Left common carotid artery plus branches (tissue), 1 donor: Measurements from ENCODE around the genes EFEMP2, FOSL1, GAL3ST3, CNIH2 and SLC29A2.

DNA sequence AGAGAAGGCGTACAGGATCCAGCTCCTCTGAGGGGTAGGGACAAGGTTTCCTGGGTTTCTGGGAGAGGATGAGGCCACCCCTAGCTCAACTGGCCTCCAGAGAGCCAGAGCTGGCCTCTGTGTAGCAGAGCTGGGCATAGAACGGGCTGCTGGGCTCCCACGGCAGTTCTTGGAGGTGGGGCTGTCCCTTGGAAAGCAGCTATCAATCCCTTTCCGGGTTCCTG is 971 bp downstream of the EFEMP2 start:
- PRO-cap, result no peak

GRCh38 chr11:65872421-65873251 is at the start of gene EFEMP2:
TSS of gene EFEMP2 (minus strand) at chr11:65872800.
- PRO-cap, result bidirectional peak, plus-strand start at chr11:65872741, minus-strand start at chr11:65872793; bidirectional peak, plus-strand start at chr11:65872941, minus-strand start at chr11:65872867

- PRO-cap, result bidirectional peak, plus-strand start at chr11:65900669, minus-strand start at chr11:65900417
Observed at GRCh38 chr11:65900052-65900901, at the start of gene FOSL1. TSS of gene FOSL1 (minus strand) at chr11:65900388.

DNA sequence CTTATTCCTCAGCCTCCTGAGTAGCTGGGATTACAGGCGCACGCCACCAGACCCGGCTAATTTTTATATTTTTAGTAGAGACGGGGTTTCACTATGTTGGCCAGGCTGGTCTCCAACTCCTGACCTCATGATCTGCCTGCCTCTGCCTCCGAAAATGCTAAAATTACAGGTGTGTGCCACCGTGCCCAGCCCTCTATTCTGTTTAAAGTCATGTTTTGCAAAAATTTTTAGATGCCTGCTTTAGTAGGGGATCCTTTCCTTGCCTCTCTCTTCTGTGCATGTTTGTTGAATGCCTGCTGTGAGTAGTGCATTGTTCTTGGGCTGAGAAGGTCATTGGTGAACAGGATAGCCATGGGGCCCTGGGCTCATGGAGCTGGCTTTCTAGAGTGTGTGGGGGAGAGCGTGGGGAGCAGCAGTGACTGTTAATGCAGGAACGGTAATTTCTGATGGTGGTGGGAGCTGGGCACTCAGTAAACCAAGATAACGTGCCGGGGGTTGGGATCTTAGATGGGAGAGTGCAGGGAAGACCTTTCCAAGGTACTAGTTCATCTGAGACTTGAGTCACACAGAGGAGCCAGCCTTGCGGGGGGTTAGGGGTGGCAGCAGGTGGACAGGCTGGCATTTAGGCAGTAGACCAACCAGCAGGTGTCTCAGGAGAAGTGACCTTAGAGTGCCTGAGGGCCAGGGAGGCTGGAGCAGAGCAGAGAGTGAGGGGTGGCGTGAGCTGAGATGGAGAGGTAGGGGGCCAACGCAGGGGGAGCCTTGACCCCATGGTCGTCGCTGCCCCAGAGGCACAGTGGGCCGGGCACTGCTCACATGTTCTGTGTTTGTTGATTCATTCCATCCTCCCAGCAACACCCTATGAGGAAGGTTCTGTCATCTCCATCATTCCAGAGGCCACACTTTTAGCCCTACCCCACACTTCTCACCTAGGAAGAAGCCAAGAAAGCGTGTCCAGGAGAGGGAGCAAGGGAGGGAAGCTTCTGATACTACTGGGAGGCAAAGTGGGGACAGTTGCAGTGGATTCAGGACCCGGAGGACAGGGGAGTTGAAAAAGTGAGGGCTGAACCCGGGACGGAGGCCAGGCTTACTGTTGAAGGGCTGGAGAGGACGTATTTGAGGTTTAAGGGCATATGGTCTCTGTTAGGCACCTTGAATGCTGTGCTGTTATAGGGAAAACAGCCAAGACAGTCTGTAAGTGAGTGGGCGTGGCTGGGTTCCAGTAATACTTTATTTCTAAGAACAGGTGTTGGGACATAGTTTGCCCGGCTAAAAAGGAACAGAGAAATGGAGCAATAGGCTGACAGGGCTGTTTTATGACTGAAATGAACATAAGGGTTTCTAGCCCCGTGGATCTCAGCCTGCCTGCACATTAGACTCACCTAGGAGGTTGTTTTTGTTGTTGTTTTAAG is 7.0 kb downstream of the SART1 start:
- PRO-cap, result no peak

GRCh38 chr11:65981746-65982477 is 20.0 kb downstream of the EIF1AD start:
- PRO-cap, result no peak

GRCh38 chr11:66048728-66049561 is at the start of gene GAL3ST3:
TSS of gene GAL3ST3 (minus strand) at chr11:66049161.
- PRO-cap, result no peak

- PRO-cap, result no peak
Observed at GRCh38 chr11:66057107-66057642, 5.0 kb downstream of the SF3B2 start.

GRCh38 chr11:66059482-66060183 is 7.5 kb downstream of the SF3B2 start:
- PRO-cap, result no peak

- PRO-cap, result no peak
Observed at GRCh38 chr11:66062795-66063219, 7.3 kb upstream of the PACS1 start.

GRCh38 chr11:66277319-66278317 is at the start of gene CNIH2:
TSS of gene CNIH2 (plus strand) at chr11:66278175.
- PRO-cap, result no peak

GRCh38 chr11:66283318-66283984 is 5.5 kb downstream of the CNIH2 start:
- PRO-cap, result no peak

- PRO-cap, result no peak
Observed at GRCh38 chr11:66287839-66288512, 967 bp downstream of the YIF1A start.

DNA sequence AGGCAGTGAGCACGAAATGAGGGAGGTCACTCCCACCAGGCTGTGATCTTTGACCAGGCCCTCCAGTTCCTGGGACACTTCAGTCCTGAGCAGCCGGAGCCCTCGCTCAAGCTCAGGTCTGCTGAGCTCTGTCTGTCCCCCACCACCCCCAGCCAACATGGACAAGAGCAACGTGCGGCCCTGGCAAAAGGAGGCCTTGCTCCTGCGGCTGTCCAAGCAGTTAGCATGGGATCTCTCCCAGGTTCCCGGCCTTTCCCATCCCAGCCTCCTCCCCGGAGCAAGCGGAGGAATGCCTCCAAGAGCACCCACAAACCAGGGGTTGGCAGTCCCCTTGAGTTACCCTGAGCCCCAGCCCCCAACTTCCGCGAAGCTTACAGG is 3.2 kb downstream of the CD248 start:
- PRO-cap, result no peak

GRCh38 chr11:66327809-66329027 is 8.0 kb downstream of the RIN1 start:
- PRO-cap, result no peak

GRCh38 chr11:66345674-66346395 is 931 bp upstream of the BRMS1 start:
- PRO-cap, result no peak

- PRO-cap, result no peak
Observed at GRCh38 chr11:66347034-66347353, 435 bp downstream of the B4GAT1 start.

GRCh38 chr11:66361312-66362462 is 9.9 kb downstream of the SLC29A2 start:
- PRO-cap, result no peak

DNA sequence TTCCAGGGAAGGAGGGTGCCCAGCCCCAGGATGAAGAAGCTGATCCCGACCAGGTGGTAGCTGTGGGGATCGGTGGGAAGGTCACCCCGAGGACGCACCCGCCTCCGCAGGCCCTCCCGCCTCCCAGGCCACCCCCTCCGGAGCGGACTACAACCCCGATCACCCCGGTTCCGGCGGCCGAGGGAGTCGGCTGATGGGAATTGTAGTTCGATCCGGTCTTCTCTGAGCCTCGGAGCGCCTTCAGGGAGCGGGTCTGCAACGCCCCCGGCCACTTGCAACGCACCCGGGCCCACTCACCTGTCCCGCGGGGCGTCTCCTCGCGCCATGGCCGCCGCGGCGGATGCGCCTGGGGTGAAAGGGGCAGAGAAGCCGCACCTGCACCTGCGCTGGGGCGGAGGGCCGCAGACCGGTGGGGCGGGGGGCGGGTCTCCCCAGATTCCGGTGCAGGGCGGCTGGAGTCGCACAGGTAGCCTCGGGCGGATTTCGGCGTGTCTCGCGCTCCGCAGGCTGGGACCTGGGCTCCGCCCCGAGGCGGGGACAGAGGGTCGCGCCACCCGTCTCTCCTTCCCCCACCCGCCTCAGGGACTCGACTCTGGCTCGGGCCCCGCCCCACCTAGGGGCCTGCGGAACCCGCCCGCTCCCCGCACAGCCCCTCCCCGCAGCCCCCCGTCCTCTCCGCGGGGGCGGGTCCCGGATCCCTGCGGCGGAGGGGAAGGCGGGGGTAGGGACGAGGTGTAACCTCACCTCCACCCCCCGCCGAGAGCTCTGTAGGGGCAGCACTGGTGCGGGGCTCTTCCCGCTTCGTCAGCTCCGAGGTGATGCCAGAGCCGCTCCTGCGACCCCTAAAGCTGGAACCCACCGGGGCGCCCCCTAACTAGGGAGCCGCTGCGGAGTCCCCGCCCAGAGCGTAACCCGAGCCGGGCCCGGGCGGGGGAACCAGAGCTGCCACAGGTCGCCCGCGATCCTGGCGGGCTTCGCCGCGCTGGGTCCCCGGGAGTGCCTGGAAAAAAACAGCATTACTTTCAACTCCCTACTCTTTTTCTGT is at the start of gene SLC29A2:
TSS of gene SLC29A2 (minus strand) at position 495 of the 1,045 bp plus-strand sequence.
- PRO-cap, result no peak

GRCh38 chr11:66624673-66625513 is 8.5 kb downstream of the RBM14 start:
- PRO-cap, result no peak

DNA sequence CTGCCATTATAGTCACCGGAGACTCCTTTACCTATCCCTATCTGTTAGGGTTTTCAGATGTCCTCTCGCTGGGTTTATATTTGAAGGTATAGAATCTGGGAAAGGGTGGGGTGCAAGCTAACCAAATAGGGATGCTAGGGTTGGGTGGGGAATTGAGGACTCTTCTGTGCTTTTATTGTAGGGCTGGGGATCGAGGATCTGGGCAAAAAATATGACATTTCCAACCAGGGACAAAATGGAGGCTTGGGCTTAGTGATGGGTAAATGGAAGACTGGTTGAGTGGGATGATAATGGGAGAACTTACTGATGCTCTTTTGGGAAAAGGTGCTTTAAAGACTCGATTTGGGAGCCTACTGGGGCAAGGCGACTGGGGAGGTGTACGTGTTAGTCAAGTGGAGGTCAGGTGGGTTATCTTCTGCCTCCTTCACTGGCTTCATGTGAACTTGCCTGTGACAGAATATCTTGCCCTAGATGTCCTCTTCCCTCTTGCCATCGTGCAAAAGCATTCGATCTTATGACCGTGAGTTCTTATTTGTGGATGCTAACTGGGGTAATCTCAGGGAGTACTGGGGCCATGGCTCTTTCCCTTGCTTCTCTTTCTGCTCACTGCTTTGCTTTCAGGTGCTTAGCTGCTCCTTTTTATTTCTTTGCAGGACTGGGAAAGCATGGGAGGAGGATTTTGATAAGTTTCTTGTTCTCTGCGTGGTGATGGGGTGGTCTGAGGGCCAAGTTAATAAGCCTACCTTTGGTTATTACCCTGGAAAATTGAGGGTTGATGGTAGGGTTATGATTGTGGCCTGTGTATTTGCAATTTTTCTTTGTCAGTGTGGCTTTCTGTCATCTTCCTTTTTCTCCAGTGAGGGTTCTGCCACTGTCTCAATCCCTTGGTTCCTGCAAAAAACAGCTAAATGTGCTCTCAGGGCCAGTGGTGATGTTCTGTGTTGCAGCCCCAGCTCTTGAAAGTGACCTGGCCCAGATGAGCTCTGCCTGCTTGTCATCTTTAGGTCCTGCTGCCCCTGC is 10.2 kb upstream of the RBM4 start:
- PRO-cap, result no peak